Cerebral cortex (tissue), 2 donors: Measurements from ENCODE around the gene FAM3D.

DNA sequence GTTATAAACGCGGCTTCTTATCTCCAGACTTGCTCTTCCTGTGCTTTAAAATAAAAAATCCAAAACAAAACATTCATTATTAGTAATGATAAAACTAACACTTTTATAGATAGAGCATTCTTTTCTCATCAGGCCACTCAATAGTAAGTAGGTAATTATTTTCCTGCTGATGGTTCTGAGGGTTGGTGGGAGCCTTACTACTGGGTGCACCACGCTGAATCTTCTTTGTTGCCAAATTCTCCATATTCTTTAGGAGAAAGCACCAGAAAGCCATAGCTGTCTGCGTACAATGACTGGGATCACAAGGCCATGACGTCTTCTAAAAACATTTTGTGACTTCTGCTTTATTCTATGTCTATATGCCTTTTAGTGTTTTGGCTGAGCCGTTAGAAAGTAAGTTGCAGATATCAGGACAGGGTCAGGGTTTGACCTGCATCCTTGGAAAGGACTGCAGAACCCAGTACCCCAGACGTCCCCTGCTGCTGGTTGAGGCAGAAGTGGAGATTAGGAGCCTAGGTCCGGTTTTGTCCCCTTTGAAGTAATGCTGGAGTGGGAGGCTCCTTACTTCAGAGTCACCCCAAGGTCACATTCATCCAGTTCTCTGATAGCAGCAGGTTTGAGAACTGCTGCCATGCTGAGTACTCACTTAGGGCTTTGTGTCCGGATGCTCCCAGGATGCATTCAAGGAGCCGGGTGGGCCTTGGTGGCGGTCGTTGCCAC, 95.6 kb downstream of the DNASE1L3 start:
- PRO-cap, 2 experiments, result no peak in any of the 2 experiments

DNA sequence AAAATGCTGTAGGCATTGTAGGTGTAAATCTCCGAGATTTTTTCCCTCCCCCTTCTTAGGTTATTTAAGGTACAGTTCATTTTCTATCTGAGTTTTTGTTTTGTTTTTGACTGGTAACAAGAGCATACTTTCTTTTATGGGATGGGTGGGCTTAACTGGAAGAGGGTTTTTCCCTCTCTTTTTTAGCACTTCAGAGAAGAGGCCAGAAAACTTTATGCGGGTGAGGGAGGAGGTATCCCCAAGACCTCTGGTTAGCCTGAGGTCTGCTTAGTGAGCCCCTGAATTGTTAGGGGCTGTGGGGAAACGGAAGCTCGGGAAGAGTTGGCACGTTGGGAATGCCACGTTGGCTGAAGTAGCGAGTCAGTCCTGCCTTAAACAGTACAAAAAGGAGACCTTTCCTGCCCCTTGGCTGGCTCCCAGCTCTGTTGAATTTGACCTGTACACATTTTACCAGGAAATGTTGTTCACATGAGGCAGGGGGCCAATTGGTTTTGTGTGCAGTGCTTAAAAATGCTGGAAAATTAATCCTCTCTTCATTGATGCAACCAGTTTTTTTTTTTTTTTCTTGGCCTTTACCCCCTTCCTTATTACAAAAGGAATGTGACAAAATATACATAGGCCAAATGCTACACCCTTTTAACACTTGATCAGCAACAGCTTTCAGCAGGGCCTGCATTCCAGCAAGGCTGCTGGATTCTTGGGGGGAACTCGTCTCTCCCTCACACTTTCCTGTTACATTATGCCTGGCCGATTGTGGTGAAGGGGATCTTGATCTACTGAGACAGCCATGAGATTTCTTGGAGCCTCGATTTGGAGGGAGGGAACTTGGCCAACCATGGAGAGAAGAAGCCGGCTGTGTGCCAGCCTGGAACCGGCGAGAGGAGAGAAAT, 93.3 kb downstream of the DNASE1L3 start:
- PRO-cap, 2 experiments, result no peak in any of the 2 experiments

GRCh38 chr3:58170509-58171392, 40.0 kb downstream of the DNASE1L3 start:
- PRO-cap, 2 experiments, result no peak in any of the 2 experiments

DNA sequence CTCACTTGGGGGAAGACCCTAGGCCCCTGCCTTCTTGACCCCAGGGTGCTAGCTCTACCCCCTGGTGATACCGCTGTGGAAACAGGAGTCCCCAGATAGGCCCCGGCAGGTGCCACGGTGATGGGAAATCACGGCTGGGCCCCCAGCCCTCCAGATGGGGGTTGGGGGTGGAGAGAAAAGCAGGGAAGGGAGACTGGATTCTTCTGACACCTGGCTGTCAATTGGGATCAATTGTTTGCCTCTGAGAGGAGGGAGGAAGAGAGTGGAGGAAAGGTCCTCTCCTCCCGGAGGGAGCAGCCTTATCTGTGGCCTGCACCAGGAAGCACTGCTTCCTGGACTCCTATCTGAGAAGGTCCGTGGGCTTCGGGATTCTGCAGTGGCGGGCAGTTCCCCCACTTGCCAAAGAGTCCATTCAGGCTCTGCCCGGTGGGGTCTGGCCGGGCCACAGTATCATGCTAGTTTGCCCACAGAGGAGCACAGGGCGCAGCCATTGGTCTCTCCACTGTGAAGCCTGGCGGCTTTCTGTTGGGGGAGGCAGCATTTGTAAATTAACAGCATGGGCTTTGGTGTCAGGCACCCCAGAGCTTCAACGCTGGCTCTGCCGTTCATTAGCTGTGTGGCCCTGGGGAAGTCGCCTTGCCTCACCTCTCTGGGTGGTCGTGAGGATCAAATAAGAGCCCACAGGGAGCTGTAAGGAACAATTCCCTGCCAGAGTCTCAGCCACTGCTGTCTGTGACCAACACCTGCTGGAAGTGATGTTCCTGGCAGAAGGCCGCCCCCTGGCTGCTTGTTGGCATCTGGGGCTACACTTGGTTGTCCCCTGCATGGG, 37.3 kb downstream of the DNASE1L3 start:
- PRO-cap, 2 experiments, result no peak in any of the 2 experiments

DNA sequence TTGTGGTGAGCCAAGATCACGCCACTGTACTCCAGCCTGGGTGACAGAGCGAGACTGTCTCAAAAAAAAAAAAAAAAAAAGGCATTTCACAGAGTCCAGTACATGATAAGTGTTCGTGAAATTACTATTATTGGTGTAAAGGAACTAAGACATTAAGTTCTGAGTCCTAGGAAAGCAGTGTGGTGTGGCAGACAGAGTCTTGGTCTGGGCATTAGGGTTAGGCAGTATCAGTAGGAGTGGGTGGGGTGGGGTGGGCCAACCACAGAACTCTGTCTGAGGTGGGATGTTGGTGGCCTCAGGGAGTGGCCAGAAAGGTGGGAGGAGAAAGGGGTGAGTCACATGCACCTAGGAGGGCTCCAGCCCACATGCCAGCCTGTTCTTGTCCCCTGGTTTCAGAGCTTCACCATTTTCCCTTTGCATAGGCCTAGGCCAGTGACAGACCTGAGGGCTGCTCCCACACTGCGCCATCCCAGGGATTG, 34.1 kb downstream of the DNASE1L3 start:
- PRO-cap, 2 experiments, result no peak in any of the 2 experiments

GRCh38 chr3:58271924-58272239, 34.2 kb upstream of the RPP14 start:
- PRO-cap, 2 experiments, result no peak in any of the 2 experiments

DNA sequence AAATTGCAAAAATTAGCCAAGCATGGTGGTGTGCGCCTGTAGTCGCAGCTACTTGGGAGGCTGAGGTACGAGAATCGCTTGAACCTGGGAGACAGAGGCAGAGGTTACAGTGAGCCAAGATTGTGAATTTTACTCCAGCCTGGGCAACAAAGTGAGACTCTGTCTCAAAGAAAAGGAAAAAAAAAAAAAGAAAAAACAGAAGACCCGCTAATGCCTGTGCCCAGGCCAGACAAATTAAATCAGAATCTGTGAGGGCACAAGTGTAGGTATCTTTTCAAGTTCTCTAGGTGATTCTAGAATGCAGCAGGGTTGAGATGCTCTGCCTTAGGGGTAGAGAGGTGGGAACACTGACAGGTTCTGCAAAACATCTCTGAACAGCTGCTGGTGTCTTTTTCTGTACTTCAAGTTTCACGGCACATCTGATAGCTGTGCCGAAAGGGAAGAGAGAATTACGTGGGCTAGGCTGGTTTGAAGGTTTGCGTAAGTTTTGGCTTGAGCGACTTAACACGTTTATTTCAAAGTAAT, 22.3 kb downstream of the PXK start:
- PRO-cap, 2 experiments, result no peak in any of the 2 experiments

GRCh38 chr3:58434877-58435444, 1.3 kb upstream of the PDHB start:
- PRO-cap, 2 experiments, result no peak in any of the 2 experiments

- PRO-cap, 2 experiments, result no peak in any of the 2 experiments
These were observed 16.8 kb upstream of the KCTD6 start for GRCh38 chr3:58474895-58475674.

DNA sequence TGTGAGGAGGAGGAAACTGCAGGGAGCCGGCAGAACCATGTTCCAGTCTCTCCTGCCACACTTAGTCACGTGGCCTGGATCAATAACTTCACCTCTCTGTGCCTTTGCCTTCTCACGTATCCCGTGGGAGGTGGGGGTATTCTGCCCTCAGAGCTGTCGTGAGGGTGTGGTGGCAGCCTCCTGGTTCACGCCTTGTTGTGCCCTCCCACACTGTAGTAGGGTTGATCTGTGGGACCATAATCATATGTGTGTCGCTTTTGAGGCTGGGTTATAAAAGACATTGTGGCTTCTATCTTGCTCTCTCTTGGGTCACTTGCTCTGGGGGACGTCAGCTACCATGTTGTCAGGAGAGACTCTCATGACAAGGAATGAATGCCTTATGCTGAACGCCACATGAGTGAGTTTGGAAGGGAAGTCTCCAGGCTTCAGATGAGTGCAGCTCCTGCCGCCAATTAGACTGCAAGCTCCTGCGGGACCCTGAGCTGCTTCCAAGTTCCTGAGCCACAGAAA, 4.2 kb upstream of the KCTD6 start:
- PRO-cap, 2 experiments, result no peak in any of the 2 experiments

DNA sequence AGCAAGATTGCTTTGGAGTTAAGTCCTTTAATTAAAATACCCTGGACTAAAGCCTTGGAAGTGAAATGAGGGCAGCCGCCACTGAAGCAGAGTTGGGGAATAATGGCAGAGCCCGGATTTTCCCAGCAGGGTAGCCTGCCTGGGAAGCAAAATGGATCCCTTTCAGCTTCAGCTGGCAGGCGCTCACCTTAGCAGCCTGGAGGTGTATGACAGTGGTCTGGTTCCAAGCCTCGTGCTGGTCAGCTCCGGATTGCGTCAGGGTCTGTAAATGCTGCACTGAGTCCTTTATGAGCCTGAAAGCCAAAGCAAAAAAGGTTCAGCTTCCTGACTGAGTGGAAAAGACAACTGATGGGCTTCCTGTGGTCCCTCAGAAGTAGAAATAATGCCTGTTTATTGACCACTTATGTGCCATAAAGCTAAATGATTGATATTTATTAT, 14.7 kb downstream of the ACOX2 start:
- PRO-cap, 2 experiments, result no peak in any of the 2 experiments

- PRO-cap, 2 experiments, result no peak in any of the 2 experiments
These were observed 8.3 kb downstream of the ACOX2 start for GRCh38 chr3:58528683-58529085.

GRCh38 chr3:58666538-58667112, at the start of gene FAM3D:
Gene FAM3D (minus strand): TSS chr3:58666774.
- PRO-cap, 2 experiments, result no peak in any of the 2 experiments

- PRO-cap, 2 experiments, result no peak in any of the 2 experiments
These were observed 4.1 kb upstream of the FAM3D start for GRCh38 chr3:58670599-58671225.

- PRO-cap, 2 experiments, result no peak in any of the 2 experiments
These were observed 1.7 kb upstream of the CFAP20DC start for GRCh38 chr3:59051400-59051951.

GRCh38 chr3:59435931-59436472, 386.2 kb upstream of the CFAP20DC start:
- PRO-cap, 2 experiments, result no peak in any of the 2 experiments

DNA sequence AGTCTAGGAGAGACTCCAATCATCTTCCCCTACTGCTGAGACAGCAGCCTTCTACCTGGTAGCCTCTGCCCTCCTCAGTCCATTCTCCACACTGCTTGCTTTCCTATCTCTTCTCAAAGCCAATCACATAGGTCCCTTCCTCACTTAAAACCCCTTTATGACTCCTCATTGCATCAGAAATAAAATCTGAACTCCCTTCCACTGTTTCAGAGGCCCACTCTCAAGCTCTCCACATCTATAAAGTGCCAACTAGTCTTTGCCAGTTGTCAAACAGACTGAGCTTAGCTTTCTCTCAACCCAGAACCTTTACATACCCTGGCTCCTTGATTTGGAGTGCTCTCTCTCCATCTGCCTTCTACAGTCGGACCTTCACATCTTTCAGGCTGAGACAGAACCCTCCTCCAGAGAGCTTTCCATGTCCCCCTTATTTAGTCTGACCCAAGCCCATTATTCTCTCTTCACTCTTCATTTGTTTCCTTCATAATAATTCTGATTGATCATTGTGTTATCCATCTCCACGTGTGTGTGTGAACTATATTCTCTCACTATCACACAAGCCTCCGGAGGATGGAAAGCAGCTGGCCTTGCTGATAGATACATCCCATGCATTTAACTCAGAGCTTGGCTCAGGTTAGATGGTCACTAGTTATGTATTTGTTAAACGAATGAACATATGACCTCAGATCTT, 1082.0 kb upstream of the CFAP20DC start:
- PRO-cap, 2 experiments, result no peak in any of the 2 experiments

- PRO-cap, 2 experiments, result no peak in any of the 2 experiments
These were observed 830.2 kb downstream of the FHIT start for GRCh38 chr3:60420870-60421671.

DNA sequence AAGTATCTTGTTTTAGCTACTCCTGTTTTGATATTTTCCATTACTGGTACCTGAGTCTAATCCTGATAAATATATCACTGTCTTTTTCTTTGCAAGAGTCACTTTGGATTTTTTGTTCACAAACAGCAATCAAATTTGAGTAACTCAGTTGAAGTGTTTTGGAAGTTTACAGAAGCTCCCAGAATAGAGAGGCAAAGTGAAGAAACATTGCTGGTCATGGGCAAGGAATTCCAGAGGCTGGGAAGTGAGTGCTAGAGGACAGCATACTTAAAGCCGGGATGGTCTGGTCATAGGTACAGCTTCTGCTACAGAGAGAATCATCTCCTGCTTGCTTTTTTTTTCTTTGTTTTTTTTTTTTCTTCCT, 153.4 kb downstream of the PTPRG start:
- PRO-cap, 2 experiments, result no peak in any of the 2 experiments

DNA sequence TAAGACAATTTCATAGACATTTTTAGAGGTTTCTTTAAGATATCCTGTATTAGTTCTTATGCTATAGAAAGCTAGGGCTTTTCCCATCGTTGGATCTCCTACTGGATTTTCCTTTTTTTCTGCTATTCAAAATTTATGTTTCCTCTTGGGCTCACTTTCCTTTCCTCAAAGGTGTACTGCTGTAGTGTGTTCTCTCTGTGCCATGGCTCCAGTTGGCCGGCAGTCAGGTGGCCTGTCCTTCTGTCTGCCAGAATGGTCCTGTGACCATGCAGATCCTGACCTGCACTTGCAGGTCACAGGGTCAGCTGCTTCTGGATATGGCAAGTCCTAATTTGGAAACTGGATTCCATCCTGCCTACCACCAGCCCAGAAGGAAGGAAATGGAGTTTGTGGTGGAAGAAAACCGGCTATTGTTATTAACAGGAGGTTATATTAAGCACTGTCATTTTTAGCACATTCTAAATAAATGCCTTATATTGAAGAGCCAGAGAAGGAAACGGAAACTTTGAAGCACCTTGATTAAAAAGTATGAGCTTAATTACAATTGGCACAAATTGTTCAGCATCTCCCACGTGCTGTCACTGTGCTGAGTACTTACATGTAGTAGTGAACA, 362.7 kb downstream of the PTPRG start:
- PRO-cap, 2 experiments, result no peak in any of the 2 experiments